Breast epithelium (tissue), 2 donors: ENCODE data around the genes COQ10B, TYW5 and KCTD18.

- PRO-cap = no peak
- RAMPAGE, long total RNA, 2 experiments = no peak in any of the 2 experiments
Measured at GRCh38 chr2:197294468-197294766, 16.2 kb downstream of the ANKRD44 start.

GRCh38 chr2:197310953-197311541, 467 bp upstream of the ANKRD44 start:
- PRO-cap = no peak
- RAMPAGE, long total RNA, 2 experiments = no peak in any of the 2 experiments

- PRO-cap = bidirectional peak, plus-strand start at chr2:197453552, minus-strand start at chr2:197453258; bidirectional peak, plus-strand start at chr2:197454005, minus-strand start at chr2:197453873
- RAMPAGE, long total RNA, 2 experiments = start-site peak on the plus strand in 2 of 2 experiments, at chr2:197453500-197453554 at its widest, 293 to 1,119 reads per replicate
Measured at GRCh38 chr2:197453340-197454442, at the start of gene COQ10B. TSS of gene COQ10B (plus strand) at chr2:197453552.

DNA sequence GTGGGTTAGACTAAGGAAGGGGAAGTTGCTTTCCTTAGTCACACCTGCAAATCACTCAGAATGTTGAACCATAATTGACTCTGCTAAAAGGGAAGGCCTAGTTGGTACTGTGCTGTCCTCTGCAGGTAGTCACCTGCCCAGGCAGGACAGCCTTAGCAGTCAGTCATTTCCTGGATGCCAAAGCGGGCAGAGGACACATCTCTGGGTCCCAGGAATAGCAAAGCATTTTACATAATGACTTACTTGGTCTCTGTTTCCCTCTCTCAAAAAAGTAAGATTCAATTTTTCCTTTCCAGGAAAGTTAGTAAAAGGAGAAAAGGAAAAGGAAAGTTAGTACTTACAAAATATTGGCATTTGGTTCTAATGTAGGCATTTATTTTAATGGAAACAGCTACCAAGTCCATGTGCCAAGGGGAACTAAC, 60.2 kb downstream of the RFTN2 start:
- PRO-cap = no peak
- RAMPAGE, long total RNA, 2 experiments = no peak in any of the 2 experiments

DNA sequence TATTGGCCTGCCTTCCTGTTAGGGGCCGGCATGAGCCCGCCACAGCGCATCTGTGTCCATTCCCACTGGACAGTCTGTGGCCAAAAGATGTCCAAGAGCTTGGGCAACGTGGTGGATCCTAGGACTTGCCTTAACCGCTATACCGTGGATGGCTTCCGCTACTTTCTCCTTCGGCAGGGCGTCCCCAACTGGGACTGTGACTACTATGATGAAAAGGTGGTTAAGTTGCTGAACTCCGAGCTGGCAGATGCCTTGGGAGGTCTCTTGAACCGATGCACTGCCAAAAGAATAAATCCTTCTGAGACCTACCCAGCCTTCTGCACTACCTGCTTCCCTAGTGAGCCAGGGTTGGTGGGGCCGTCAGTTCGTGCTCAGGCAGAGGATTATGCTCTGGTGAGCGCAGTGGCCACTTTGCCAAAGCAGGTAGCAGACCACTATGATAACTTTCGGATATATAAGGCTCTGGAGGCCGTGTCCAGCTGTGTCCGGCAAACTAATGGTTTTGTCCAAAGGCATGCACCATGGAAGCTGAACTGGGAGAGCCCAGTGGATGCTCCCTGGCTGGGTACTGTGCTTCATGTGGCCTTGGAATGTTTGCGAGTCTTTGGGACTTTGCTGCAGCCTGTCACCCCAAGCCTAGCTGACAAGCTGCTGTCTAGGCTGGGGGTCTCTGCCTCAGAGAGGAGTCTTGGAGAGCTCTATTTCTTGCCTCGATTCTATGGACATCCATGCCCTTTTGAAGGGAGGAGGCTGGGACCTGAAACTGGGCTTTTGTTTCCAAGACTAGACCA, 1.4 kb downstream of the MARS2 start:
- PRO-cap = no peak
- RAMPAGE, long total RNA, 2 experiments = no peak in any of the 2 experiments

- PRO-cap = no peak
- RAMPAGE, long total RNA, 2 experiments = no peak in any of the 2 experiments
Measured at GRCh38 chr2:197785461-197785856, 340 bp upstream of the BOLL start.

- PRO-cap = no peak
- RAMPAGE, long total RNA, 2 experiments = no peak in any of the 2 experiments
Measured at GRCh38 chr2:197808860-197809433, 4.6 kb downstream of the PLCL1 start.

- PRO-cap = no peak
- RAMPAGE, long total RNA, 2 experiments = no peak in any of the 2 experiments
Measured at GRCh38 chr2:197809926-197810437, 5.6 kb downstream of the PLCL1 start.

DNA sequence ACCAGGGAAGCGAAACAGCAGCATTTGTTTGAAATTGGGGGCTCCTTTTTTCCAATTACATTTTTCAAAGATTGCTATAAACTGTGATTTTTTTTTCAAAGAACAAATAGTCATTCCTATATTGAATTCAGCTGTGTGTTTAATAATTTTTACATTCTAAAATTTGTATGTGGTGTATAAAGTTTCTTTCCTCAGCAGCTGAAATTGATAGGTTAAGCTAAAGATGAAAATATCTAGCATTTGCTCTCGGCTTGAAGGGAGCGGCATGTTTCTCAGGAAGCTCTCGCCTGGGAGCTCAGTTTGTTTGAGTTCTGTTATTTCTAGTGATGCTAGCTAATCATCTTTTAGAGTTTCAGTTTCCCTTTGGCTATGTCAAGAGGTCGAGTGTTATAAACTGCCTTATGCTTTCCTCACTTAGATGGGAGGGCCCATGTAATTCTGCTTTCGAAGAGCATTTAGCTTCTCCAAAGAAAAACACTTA, 33.5 kb downstream of the PLCL1 start:
- PRO-cap = no peak
- RAMPAGE, long total RNA, 2 experiments = no peak in any of the 2 experiments

GRCh38 chr2:198778006-198778321, 679.8 kb downstream of the SATB2 start:
- PRO-cap = no peak
- RAMPAGE, long total RNA, 2 experiments = no peak in any of the 2 experiments

DNA sequence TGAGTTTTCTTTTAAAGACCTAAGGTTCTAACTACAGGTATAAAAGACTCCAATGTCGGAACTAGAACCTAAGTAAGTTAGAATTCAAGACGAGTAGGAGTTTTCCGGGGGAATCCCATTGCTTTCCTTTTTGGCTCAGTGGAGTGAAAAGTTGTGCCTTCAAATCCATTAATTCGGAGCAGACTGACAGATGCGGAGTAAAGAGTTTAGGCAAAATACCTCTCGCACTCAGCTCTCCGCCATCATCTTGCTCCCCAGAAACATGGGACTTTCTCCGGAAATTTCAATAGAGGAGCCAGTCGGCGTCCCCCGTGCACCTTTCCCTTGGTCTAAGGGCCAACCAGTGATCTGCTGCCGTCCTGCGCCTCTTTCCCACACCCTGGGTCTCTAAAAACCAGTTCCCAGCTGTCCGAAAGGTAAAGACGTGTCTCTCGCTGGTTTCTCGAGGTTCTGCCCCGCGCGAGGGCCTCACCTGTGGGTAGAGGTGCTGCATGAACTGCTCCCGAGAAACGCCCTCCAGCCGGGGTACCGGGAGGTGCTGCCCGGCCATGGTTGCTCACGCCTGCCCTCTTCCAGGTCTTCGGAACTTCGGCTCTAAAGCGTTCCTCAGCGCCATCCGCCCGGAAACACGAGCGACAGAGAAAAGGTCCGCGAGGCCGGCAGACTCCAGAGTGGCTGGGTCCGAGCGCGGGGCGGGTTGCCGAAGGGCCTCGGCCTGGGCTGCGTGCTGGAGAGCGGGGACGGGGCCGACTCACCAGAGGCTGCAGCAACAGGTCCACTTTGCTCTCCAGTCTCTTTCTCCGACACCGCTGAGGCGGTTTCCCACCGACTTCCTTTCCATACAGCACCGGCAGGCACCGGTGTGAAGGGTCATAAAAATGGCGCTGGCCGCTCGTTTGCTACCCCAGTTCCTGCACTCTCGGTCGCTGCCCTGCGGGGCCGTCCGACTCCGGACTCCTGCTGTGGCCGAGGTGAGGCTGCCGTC, at the start of gene TYW5:
Gene TYW5 (minus strand): TSS at position 571 of the 985 bp plus-strand sequence.
- PRO-cap = bidirectional peak, plus-strand start at position 863 of the sequence, minus-strand start at position 590 of the sequence
- RAMPAGE, long total RNA, 2 experiments = start-site peak on the plus strand in 2 of 2 experiments, centred at positions 873 to 880 of the sequence, 29 to 84 reads per replicate

GRCh38 chr2:200063416-200063850, 108.1 kb downstream of the MAIP1 start:
- PRO-cap = no peak
- RAMPAGE, long total RNA, 2 experiments = no peak in any of the 2 experiments

GRCh38 chr2:200302834-200303362, 3.6 kb upstream of the SPATS2L start:
- PRO-cap = no peak
- RAMPAGE, long total RNA, 2 experiments = no peak in any of the 2 experiments

GRCh38 chr2:200397470-200397780, 90.9 kb downstream of the SPATS2L start:
- PRO-cap = no peak
- RAMPAGE, long total RNA, 2 experiments = no peak in any of the 2 experiments

DNA sequence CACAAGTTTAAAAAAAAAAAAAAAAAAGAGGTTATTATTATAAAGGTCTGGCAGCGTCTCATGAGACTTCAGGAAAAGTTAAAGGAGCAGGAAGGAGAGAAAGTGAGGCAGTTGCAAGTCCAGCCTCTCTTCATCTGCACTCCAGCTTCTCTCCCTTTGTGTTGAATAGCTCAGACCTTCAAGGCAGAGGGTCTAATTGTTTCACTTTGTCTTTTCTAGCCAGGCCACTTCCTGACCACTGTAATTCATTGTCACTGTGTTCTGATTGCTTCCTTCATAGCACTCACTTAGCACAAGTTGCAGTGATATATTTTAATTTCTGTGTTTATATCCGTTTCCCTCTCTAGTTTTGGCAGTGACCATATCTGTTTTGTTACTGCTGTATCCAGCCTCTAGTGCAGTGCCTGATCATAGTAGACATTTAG, 99.9 kb downstream of the SPATS2L start:
- PRO-cap = no peak
- RAMPAGE, long total RNA, 2 experiments = no peak in any of the 2 experiments

DNA sequence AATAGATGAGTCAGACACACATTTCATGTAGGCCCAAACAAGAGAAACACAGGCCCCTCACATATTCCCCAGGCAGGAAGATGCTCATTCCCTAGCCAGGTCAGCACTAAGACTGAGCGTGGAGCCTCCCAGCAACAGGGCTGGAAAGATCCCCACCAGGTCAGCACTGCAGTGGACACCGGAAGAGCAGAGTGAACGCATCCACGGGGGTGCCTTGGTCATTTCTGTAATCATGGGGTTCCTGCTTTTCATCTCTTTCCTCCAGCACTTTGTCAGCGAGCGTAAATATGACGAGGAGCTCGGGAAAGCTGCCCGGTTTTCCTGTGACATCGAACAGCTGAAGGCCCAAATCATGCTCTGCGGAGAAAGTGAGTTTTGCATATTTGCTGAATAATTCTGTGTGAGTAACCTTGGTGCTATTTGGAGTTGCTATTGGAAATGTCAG, 40.2 kb downstream of the KCTD18 start:
- PRO-cap = no peak
- RAMPAGE, long total RNA, 2 experiments = no peak in any of the 2 experiments

- PRO-cap = bidirectional peak, plus-strand start at chr2:200510216, minus-strand start at chr2:200510068
- RAMPAGE, long total RNA, 2 experiments = start-site peak on the minus strand in 2 of 2 experiments, at chr2:200510042-200510123 at its widest, 35 to 145 reads per replicate
Measured at GRCh38 chr2:200509569-200510384, at the start of gene KCTD18. TSS of gene KCTD18 (minus strand) at chr2:200510068.

GRCh38 chr2:200587045-200587523, 1.3 kb downstream of the AOX1 start:
- PRO-cap = no peak
- RAMPAGE, long total RNA, 2 experiments = no peak in any of the 2 experiments

DNA sequence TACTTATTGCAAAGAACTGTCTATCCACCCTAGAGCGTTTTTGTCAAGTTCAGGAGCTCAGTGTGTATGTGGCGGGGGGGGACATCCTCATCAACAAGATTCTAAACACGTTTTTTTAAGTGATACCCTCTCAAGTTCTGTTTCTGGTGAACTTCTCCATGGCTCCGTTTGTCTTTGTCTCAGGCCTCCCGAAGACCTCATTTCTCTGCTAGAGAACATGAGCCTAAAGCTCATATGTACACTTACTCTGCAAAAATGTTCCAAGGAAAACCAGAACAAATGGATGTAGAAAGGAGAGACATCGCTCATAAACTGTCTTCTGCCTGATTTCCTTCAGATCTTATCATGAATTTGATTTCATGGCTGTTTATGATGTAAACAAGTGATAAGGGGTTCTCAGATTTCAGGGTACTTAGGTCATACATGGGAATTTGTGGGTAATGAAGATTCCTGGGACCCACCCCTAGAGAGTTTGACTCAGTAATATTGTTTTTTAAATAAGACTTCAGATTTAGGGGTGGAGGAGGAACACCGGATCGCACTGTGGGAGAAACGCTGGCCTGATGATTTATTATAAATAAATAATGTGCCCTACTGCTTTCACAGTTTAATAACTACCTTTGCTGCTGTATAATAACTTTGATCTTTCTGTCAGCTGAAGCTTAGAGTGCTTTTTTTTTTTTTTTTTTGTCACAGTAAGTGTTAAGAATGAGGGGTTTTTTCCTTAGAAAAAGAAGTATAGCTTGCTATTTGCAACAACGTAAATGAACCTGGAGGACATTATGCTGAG, 14.8 kb downstream of the AOX1 start:
- PRO-cap = no peak
- RAMPAGE, long total RNA, 2 experiments = no peak in any of the 2 experiments

DNA sequence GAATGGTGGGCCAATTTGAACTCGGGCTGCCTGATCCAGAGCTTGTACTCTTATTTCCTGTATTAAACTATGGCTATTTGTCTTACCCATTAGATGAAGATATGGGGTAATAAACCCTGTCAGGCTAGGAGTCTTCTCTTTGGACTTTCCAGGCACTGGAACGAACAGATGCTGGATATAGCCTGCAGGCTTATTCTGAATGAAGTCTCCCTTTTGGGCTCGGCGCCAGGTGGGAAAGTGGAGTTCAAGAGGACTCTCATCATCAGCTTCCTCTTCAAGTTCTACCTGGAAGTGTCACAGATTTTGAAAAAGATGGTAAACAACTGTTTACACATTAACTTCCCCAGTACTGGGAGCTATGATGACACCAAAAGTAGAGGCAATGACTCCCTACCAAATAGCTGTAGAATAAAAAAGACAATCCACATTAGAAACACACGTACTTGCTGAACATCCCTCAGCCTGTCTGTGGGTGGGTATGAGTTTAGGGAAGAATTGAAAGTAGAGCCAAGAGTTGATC, 27.9 kb downstream of the AOX1 start:
- PRO-cap = no peak
- RAMPAGE, long total RNA, 2 experiments = no peak in any of the 2 experiments